Jejunum (tissue), 1 donor: ENCODE measurements around the genes SLC30A5 and OCLN.

GRCh38 chr5:69083445-69083805 lies 10.4 kb upstream of the SLC30A5 start:
- PRO-cap = no peak

- PRO-cap = no peak
These were observed 217 bp upstream of the SLC30A5 start for GRCh38 chr5:69093617-69093976.

DNA sequence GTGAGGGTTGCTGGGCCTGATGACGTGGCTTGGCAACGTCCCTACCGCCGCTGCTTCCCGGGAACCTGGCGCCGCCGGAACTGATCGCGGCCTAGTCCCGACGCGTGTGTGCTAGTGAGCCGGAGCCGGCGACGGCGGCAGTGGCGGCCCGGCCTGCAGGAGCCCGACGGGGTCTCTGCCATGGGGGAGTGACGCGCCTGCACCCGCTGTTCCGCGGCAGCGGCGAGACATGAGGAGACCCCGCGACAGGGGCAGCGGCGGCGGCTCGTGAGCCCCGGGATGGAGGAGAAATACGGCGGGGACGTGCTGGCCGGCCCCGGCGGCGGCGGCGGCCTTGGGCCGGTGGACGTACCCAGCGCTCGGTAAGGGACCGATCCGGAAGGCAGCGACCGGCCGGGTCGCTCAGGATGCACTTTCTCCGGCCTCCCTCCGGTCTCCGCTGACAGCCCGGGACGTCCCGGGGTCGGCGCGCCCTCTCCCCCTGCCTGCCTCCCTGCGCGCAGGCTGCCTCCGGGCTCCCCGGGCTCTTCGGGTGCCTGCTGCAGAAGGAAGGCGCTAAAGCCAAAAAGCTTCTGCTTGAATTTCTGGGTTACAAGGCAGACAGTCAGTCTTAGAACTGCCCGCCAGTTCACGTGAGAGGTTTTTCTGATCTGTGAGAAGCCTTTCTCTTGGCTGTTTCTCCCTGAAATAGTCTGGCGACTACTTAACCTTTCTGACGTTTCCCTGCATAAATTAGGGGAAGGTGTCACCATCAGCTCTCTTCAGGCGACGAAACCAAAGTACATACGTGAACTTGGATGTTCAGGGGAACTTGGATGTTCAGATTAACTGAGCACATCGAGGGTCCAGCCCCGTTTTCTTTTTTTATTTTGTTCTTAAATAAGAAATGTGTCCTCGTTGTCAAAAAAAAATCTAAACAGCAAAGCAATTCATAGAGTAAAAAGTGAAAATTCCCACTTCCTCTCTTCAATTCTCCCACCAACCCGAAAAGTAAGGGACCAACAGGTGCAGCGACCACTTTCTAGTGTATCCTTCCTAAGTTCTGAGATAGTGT lies at the start of gene SLC30A5:
Gene SLC30A5, plus strand, starts transcription at position 38 of the 1,054 bp plus-strand sequence.
- PRO-cap = unidirectional peak, plus-strand start at position 94 of the sequence; unidirectional peak, minus-strand start at position 521 of the sequence

GRCh38 chr5:69361860-69362573 lies 7.3 kb downstream of the AK6 start:
- PRO-cap = no peak

GRCh38 chr5:69419933-69420636 lies 5.2 kb downstream of the MARVELD2 start:
- PRO-cap = no peak

DNA sequence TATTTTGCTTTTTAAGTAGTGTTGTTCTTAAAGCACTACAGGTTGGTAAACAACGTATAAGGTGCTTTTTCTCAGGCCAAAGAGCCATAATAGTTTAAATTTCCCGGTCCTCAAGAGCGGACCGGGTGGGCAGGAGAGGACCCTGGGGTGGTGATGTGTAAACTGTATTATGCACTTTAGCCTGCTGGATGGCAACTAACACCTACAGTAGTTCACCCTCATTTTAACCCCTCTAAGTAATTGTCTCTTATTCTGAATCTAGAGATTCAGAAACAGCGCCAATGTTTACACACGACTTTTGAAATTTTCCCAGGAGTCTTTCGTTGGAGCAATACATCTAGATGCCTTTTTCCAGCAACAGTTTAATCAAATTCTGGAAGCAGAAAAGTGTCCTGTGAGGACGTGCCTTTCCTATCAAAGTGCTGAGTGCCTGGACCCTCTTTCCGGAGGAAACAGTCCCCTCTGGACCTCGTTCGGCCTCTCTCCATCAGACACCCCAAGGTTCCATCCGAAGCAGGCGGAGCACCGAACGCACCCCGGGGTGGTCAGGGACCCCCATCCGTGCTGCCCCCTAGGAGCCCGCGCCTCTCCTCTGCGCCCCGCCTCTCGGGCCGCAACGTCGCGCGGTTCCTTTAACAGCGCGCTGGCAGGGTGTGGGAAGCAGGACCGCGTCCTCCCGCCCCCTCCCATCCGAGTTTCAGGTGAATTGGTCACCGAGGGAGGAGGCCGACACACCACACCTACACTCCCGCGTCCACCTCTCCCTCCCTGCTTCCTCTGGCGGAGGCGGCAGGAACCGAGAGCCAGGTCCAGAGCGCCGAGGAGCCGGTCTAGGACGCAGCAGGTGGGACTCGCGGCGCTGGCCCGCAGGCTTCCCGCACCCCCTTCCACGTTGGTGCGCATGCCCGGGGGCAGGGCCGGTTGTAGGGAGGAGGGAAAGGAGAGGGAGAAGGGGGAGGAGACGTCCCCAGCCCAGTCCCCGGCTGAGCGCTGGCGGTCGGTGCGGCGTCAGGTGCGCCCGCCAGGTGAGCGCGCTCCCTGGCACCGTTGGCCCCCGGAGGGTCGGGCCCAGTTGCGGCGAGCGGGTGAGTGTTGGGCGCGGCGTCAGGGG lies at the start of gene OCLN:
Gene OCLN, plus strand, starts transcription at position 975 of the 1,111 bp plus-strand sequence.
- PRO-cap = bidirectional peak, plus-strand start at position 975 of the sequence, minus-strand start at position 618 of the sequence

DNA sequence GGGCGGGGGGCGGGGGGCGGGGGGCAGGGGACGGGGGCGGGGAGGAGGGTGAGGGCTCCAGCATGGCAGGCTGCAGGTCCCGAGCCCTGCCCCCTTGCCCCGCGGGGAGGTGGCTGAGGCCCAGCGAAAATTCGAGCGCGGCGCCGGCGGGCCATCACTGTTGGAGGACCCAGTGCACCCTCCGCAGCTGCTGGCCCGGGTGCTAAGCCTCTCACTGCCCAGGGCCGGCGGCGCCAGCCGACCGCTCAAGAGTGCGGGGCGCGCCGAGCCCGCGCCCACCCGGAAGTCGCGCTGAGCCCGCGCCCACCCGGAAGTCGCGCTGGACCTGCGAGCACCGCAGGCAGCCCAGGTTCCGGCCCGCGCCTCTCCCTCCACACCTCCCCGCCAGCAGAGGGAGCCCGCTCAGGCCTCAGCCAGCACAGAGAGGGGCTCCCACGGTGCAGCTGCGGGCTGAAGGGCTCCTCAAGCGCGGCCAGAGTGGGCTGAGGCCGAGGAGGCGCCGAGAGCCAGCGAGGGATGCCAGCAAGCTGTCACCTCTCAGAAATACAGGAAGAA lies 165.5 kb upstream of the BDP1 start:
- PRO-cap = no peak

GRCh38 chr5:71489311-71489725 lies 33.9 kb downstream of the BDP1 start:
- PRO-cap = no peak

DNA sequence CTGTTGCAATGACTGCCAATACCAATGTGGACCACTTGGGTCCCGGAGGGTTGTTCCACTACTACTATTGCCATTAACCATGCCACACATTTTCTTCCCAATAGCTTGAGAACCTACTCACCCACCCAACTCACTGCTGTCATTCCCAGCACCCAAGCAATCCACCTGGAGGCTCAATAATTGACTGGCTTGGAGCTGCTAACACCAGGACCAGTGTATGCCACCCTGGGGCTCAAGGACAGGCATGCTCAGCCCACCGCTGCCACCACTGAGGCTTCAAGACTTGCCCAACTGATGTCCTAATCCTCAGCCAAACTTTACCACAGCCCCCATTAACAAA lies 190.9 kb upstream of the MAP1B start:
- PRO-cap = no peak

GRCh38 chr5:72485430-72486232 lies 21.6 kb downstream of the ZNF366 start:
- PRO-cap = no peak

- PRO-cap = no peak
These were observed 129.9 kb upstream of the ZNF366 start for GRCh38 chr5:72637068-72637516.

- PRO-cap = no peak
These were observed 480 bp upstream of the TNPO1 start for GRCh38 chr5:72816065-72816296.

- PRO-cap = no peak
These were observed 2.4 kb downstream of the TNPO1 start for GRCh38 chr5:72818696-72819333.

DNA sequence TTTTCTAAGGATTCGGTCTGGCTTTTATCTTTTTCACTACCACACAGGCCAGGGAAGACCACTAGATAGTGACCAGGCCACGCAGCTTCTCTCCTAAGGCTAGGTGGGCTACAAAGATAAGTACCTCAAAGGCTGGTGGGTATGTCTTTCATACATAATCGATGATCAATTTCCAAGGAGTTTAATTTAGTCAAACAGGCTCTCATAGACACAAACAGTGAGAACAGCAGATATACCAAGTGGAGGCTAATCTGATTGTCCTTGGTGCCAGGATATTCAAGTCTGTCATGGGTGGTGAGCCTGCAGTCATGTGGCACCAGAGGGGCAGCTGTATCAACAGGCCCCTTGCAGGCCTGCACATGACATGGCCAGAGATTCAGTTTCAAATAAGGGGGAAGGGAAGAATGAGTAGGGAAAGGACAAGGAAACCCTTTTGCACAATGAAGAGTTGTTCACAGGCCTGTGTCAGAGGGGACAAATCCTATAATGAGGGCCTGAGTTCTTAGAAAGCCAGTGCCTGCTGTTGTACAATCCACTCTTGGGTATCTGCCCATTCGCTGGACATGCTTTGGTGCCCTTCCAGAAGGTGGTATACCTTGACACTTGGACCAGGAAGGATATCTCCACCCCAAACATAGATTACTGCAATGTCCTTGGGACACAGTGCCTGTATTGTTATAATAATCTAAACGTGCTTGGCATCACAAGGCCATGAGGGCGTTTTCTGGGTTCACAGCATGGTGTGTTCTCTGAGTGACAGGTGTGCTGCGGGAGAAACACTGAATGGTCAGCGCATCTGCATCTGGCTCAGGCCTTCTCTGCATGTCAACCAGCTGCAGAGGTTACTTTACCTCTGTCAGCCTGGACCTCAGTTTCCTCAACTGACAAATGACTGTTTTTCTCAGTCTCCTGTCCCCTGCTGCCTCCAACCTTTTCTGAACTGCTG lies 2.0 kb upstream of the TMEM171 start:
- PRO-cap = unidirectional peak, plus-strand start at position 773 of the sequence

GRCh38 chr5:73246734-73247078 lies 73.7 kb downstream of the TMEM174 start:
- PRO-cap = no peak

GRCh38 chr5:73299198-73299580 lies 126.2 kb downstream of the TMEM174 start:
- PRO-cap = no peak

- PRO-cap = no peak
These were observed 437 bp downstream of the ARHGEF28 start for GRCh38 chr5:73626324-73626942.

DNA sequence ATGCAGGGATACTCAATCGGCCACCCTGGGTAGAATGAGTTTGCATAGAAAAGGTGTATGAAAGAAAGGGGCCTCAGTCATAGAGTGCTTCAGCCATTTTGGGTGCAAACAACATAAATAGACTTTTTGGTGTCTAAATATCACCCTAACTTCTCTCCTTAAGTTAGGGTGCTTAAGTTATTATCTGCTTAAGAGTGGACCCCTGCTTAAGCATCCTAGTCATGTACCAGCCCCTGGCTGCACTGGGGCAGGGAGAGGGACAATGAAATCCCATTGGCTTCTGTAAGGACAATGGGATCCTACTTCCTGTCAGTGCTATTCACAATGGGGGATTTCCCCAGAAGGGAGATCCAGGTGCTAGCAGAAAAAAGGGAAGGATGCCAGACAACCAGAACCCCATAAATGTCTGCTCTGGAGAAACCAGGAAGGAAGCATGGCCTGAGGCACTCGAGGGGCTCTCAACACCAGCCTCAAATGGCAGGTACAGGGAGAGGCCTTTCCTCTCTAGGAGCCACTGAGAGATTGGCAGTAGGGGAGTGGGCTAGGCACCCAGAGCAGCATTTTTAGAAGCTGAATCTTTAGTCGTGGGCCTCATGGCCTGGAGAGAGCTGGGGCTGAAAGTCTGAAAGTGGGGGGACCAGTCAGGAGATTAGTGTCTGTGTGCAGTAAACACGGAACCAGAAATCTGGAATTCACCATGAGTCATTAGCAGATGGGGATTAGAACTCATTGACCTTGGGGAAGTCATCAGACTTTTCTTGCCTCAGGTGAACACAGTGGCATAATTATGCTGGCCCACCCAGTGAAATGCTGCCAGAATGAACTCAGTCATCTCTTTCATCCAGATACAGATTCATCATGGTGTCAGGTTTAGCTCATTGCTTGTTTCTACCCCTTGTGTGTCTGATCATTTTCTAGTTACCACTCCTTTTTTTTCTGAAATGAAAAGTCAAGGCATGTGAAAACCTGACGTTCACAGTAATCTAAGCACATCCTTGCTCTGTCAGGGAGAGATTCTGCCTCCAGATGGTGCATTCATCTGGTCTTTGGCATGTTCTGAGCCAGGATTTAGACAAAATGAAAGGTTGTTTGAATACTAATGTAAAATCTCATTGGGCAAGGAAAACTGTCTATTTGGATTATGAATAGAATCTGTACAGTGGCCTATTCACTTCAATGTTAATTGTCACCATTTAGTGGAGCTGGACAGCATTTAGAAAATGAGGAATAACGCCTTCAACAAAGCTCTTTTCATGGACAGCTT lies 28.3 kb downstream of the ARHGEF28 start:
- PRO-cap = no peak

GRCh38 chr5:73813139-73813834 lies 187.3 kb downstream of the ARHGEF28 start:
- PRO-cap = no peak

DNA sequence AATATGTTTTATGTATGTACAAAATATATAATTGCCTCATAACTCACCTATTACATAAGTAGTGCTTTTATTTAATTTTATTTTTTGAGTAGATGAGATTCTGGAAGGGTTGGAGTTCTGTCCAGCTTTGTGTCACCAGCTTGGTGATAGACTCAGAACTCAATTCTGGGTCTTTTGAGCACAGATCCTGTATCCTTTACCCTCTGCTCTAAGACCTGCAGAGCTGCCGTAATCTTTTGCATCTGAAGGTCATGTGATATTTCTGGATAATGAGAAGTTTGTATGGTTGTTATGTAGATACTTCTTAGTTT lies 221.2 kb downstream of the ARHGEF28 start:
- PRO-cap = no peak